ENCODE results near the genes PROS1, STX19 and TOMM70.

DNA sequence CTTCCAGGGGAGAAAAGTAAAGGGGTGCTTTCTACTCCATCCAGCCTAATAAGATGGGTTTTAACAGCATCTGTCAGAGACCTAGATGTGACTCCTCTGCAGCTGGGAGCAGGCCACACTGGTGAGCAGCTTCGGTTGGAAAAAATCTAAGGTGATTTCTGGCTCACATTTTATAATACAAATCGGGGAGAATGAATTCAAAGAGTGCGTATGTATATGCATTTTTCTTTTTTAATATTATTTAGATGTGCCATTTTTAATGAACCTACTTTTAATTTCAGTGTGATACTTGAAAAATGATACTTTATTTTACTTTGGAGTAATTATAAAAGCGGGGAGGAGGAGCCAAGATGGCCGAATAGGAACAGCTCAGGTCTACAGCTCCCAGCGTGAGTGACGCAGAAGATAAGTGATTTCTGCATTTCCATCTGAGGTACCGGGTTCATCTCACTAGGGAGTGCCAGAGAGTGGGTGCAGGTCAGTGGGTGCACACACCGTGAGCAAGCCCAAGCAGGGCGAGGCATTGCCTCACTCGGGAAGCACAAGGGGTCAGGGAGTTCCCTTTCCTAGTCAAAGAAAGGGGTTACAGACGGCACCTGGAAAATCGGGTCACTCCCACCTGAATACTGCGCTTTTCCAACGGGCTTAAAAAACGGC is 640.0 kb downstream of the EPHA3 start:
- PRO-cap = no peak

DNA sequence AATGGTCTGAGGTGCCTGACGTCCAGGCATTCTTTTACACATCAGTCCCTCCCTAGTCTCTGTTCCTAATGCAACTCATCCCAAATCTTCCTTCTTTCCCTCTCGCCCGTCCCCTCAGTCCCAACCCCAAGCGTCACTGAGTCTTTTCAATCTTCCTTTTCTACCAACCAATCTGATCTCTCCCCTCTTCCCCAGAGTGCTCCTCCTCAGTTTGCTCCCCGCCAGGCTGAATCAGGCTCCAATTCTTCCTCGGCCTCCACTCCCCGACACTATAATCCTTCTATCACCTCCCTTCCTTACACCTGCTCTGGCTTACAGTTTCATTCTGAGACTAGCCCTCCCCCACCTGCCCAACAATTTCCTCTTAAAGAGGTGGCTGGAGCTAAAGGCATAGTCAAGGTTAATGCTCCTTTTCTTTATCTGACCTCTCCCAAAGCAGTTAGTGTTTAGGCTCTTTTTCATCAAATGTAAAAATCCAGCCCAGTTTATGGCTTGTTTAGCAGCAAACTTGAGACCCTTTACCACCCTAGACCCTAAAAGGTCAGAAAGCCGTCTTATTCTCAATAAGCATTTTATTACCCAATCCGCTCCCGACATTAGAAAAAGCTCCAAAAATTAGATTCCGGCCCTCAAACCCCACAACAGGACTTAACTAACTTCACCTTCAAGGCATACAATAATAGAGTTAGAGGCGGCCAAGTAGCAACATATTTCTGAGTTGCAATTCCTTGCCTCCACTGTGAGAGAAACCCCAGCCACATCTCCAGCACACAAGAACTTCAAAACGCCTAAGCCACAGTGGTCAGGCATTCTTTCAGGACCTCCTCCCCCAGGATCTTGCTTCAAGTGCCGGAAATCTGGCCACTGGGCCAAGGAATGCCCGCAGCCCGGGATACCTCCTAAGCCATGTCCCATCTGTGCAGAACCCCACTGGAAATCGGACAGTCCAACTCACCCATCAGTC is 34.2 kb downstream of the PROS1 start:
- PRO-cap = no peak

- PRO-cap = bidirectional peak, plus-strand start at chr3:93973748, minus-strand start at chr3:93973563; bidirectional peak, plus-strand start at chr3:93974054, minus-strand start at chr3:93973849
These were observed at the start of gene PROS1 for GRCh38 chr3:93973423-93974460. Gene PROS1, minus strand, starts transcription at chr3:93973896.

DNA sequence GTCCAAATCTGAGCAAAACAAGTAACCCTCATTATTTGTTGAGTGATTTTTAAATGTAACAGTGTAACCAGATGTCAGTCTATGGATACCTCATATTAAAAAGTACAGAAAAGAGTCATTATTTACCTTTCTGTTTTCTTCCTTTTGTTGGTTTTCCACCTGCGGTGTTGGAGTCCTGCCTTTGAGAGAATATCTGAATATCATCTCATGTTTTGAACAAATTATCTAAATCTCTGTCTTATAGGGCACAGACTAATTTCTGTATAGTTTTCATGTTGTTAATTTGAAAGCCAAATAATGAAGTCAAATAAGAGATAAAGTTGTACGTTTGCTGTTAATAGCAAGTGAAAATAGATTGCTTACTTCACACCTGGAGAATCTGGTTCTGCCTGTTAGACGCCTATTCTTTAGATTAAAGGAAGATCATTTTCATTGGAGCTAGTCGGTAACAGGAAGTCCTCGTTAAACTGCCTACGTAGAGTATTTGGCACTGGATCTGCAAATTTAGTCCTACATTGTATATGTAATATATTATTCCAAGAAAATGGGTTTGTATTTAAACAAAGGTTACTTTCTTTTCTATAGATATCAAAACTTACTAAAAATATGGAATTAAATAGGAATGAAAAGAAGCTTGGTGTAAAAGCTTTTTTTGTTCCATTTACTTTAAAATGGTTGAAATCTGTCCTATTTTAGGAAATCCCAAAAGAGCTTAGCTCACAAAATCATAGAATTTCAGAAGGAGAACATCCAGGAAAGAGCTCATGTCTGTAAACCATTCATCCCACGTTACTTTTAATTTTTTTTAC is at the start of gene STX19:
STX19 (minus strand) TSS at position 357 of the 809 bp plus-strand sequence.
- PRO-cap = no peak

DNA sequence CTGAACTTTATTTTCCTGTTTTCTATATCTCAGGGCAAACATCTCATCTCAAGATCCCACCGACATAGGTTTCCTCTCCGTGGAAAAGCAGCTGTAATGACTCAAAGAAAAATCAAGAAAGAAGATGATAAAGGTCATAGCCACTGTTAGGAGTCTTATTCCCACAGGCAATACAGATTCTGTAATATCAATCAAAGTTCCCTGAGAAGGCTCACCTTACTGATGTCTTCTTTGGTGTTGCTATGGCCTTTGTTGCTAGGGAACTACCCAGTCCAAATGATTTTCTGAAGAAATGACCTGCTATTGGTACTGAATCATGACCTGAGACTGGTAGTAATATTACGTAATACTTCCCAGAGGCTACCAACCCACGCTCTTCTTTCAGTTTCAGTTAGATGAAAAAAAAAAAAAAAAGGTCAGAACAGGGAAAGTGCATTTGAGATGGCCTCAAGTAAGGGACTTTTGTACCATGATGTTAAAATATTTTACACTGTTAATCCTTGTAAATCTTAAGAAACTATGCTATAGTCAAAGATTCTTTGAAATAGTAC is 1092.5 kb upstream of the EPHA6 start:
- PRO-cap = no peak

DNA sequence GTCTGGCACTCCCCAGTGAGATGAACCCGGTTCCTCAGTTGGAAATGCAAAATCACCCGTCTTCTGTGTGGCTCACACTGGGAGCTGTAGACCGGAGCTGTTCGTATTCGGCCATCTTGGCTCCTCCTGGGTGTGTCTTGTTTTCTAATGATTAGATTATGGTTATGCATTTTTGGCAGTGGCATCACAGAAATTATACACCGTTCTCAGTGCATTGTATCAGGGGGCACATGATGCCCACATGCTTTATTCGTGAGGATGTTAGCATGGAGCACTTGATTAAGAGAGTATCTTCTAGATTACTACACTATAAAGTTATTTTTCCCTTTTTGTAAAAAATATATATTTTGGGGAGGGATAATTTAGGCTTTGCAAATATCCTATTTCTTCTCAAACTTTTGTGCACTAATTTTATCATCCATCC is 216.5 kb upstream of the ARL6 start:
- PRO-cap = no peak

- PRO-cap = no peak
These were observed 29.4 kb upstream of the ST3GAL6 start for GRCh38 chr3:98733523-98734333.

- PRO-cap = no peak
These were observed 1.0 kb downstream of the ST3GAL6 start for GRCh38 chr3:98764149-98764537.

- PRO-cap = no peak
These were observed 19.8 kb downstream of the ST3GAL6 start for GRCh38 chr3:98782944-98783321.

DNA sequence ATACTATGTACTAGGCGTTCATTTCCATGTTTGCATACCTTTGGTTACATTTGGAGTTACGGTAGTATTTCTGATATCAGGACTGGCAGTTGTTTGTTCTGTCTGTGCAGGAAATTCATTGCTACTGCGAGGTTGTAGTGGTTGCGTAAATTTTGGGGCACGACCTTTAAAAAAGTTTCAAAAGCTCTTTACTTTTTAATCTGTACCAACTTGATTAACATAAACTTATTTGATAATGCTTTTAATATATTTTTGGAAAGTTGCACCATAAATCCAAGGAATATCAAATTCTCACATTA is 48.0 kb downstream of the ST3GAL6 start:
- PRO-cap = no peak

DNA sequence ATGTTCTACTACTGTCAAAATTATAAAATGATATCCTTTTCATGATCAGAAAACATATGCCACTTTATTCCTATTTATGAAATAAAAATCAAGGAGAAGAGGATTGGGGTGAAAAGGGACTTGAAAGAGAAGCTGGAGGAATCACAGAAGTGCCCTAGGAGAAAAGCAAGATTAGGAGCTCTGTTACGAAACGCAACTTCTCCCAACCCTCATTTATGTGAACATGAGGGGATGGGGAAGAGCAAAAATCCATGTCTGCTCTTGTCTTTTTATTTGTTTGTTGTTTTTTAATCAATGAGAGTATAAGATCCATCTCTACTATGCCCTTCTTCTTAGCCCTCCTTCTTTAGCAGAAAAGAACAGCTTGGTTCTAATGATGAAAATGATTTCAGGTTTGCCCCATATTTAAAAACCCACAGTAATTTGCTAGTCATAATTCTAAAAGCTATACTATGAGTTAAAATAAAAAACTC is 2.7 kb downstream of the COL8A1 start:
- PRO-cap = no peak

- PRO-cap = no peak
These were observed 57.0 kb downstream of the CMSS1 start for GRCh38 chr3:99874770-99875051.

GRCh38 chr3:99929693-99930141 is 112.1 kb downstream of the CMSS1 start:
- PRO-cap = no peak

GRCh38 chr3:99933722-99934202 is 116.1 kb downstream of the CMSS1 start:
- PRO-cap = no peak

GRCh38 chr3:100021184-100021707 is 93.1 kb downstream of the FILIP1L start:
- PRO-cap = no peak

GRCh38 chr3:100040431-100041013 is 73.8 kb downstream of the FILIP1L start:
- PRO-cap = no peak

- PRO-cap = no peak
These were observed 66.7 kb downstream of the FILIP1L start for GRCh38 chr3:100047354-100048329.

- PRO-cap = no peak
These were observed 4.4 kb upstream of the NIT2 start for GRCh38 chr3:100330085-100330586.

- PRO-cap = bidirectional peak, plus-strand start at chr3:100401181, minus-strand start at chr3:100401045
These were observed at the start of gene TOMM70 for GRCh38 chr3:100400227-100401309. Gene TOMM70, minus strand, starts transcription at chr3:100401089.

GRCh38 chr3:100403374-100403822 is 2.1 kb downstream of the LNP1 start:
- PRO-cap = no peak